Esophagus squamous epithelium (tissue), 4 donors: ENCODE measurements around the genes CNFN, PSG6, PSG2 and CADM4.

GRCh38 chr19:42090679-42091624 lies 15.0 kb downstream of the ZNF574 start:
- PRO-cap: no peak
- RAMPAGE, long total RNA, 4 experiments: no peak in any of the 4 experiments

DNA sequence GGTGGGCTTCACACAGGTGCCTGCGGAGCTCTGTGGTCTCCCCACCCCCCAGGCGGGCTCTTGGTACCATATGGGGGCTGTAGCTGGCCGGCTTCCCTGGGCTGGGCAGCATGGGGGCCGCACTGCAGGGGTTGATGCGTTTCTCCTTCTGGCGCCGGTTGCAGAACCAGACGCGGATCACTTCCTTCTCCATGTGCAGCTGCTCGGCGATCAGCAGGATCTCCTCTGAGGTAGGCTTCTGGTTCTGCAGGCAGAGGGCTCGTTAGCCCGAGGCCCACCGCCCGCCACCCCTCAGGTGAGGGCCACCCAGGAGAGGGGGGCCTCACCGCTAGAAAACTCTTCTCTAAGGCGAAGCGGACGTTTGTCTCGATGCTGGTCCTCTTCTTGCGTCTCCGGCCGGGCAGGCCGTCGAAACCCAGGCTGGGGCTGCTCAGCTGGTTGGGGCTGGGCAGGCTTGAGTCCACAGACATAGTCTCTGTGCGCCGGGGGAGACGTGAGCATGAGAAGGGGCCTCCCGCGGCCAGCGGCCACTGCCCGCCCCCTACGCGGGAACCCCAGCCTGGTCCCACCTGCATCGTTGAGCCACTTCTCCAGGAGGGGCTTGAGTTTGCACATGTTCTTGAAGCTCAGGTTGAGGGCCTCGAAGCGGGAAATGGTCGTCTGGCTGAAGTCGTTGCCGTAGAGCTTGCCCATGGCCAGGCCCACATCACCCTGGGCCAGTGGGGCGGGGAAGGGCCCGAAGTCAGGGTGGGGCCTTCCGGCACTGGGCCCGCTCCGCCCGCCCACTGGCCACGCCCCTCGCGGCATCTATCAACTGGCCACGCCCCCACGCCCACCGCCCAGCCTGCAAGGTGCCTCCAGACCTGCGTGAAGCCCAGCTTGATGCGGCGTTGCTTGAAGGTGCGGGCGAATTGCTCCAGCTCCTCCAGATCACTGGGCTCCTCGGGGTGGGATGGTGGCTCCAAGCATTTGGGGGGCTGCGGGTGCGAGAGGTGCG lies 19.6 kb downstream of the ZNF574 start:
- PRO-cap: no peak
- RAMPAGE, long total RNA, 4 experiments: start-site peak on the minus strand in 1 of 4 experiments, centred at position 525 of the sequence, 5 reads per replicate

GRCh38 chr19:42207655-42208473 lies 9.6 kb downstream of the DEDD2 start:
- PRO-cap: no peak
- RAMPAGE, long total RNA, 4 experiments: no peak in any of the 4 experiments

- PRO-cap: no peak
- RAMPAGE, long total RNA, 4 experiments: no peak in any of the 4 experiments
Observed at GRCh38 chr19:42228987-42230114, 9.2 kb downstream of the ZNF526 start.

- PRO-cap: bidirectional peak, plus-strand start at chr19:42255967, minus-strand start at chr19:42255850; bidirectional peak, plus-strand start at chr19:42256107, minus-strand start at chr19:42256031
- RAMPAGE, long total RNA, 4 experiments: no peak in any of the 4 experiments
Observed at GRCh38 chr19:42255718-42256665, 1.1 kb upstream of the ERF start.

- PRO-cap: no peak
- RAMPAGE, long total RNA, 4 experiments: no peak in any of the 4 experiments
Observed at GRCh38 chr19:42269373-42269994, 432 bp downstream of the CIC start.

GRCh38 chr19:42279761-42280872 lies 11.1 kb downstream of the CIC start:
- PRO-cap: bidirectional peak, plus-strand start at chr19:42280034, minus-strand start at chr19:42279926; bidirectional peak, plus-strand start at chr19:42280605, minus-strand start at chr19:42280421; unidirectional peak, plus-strand start at chr19:42280824
- RAMPAGE, long total RNA, 4 experiments: no peak in any of the 4 experiments

- PRO-cap: bidirectional peak, plus-strand start at chr19:42284239, minus-strand start at chr19:42284253
- RAMPAGE, long total RNA, 4 experiments: no peak in any of the 4 experiments
Observed at GRCh38 chr19:42284140-42285124, 15.4 kb downstream of the CIC start.

GRCh38 chr19:42390091-42390418 lies at the start of gene CNFN:
TSS of gene CNFN (minus strand) at chr19:42390297.
- PRO-cap: unidirectional peak, minus-strand start at chr19:42390296
- RAMPAGE, long total RNA, 4 experiments: start-site peak on the minus strand in 4 of 4 experiments, at chr19:42390269-42390301 at its widest, 16 to 47,203 reads per replicate

DNA sequence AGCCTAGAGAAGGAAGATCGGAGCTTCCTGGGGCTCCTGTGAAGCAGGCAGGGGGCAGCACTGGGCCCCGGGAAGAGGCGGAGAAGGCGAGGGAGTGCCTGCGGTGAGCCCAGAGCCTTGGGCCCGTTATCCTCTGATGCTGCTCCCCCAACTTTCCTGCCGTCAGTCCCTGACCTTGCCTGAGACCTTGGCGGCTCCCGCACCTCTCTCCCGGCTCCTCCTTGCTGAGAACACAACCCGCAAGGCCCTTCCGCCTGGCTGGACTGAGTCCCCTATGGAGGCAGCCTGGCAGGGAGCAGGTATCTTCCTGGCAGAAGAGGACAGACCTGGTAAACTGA lies 2.4 kb downstream of the LIPE start:
- PRO-cap: no peak
- RAMPAGE, long total RNA, 4 experiments: no peak in any of the 4 experiments

DNA sequence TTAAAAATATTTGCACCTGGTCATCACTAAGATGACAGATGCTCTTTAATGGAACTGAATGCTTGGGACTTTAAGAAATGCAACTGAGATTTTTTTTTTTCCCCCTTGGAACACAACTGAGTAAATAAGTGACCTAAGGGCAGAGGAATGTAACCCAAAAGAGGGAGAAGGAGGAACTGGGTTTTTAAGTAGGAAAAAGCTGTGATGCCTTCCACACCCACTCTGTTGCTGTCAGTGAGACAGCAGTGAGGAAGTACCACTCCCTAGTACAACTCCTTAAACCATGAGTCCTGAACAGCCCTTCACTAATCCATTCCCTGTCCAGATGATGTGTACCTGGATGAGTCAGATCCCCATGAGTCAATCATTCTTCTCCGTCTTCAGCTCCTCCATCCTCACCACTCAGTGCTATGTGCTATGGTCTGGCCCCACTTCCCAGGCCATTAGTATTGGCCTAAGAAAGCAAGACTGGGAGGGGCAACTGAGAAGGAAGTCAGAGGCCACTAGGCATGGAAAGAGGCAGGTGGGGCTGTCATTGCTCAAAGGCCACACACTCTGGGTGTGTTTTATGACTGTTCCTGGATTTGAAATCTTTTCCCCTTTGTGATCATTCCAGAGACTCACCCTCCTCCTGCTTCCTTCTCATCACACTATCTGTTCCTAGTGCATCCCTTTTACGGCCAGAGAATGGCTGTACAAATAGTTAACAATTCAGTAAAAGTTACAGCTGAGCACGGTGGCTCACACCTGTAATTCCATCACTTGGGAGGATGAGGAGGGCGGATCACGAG lies 13.0 kb upstream of the CXCL17 start:
- PRO-cap: bidirectional peak, plus-strand start at position 231 of the sequence, minus-strand start at position 247 of the sequence
- RAMPAGE, long total RNA, 4 experiments: no peak in any of the 4 experiments

- PRO-cap: no peak
- RAMPAGE, long total RNA, 4 experiments: no peak in any of the 4 experiments
Observed at GRCh38 chr19:42474689-42475376, 32.1 kb upstream of the CXCL17 start.

- PRO-cap: no peak
- RAMPAGE, long total RNA, 4 experiments: no peak in any of the 4 experiments
Observed at GRCh38 chr19:42507428-42507804, 20.9 kb downstream of the CEACAM1 start.

DNA sequence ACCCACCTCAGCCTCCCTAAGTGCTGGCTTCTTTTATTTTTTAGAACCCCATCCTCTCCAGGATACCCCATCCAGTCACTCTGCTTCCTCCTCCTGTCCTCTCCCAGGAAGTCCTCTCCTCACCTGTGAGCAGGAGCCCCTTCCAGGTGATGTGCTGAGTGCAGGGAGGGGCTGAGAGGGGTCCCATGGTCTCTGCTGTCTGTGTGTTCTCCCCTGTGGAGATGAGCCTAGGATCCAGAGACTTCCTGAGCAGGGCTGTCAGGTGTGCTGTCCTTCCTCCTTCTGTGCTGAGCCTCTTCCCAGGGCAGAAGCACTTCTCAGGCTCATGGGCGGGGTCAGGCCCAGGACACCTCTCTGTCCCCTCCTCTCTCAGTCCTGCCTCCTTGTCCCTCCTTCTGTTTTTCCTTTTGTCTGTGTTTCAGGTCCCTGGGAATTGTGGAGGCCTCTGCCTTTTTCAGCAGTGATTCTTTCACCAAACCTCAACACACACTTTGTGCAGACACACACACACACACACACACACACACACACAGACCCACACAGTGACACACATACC lies at the start of gene PSG6:
Gene PSG6 (minus strand): TSS at position 289 of the 556 bp plus-strand sequence.
- PRO-cap: no peak
- RAMPAGE, long total RNA, 4 experiments: no peak in any of the 4 experiments

GRCh38 chr19:43082651-43082955 lies at the start of gene PSG2:
TSS of gene PSG2 (minus strand) at chr19:43082701.
- PRO-cap: no peak
- RAMPAGE, long total RNA, 4 experiments: no peak in any of the 4 experiments

- PRO-cap: bidirectional peak, plus-strand start at chr19:43463601, minus-strand start at chr19:43463347
- RAMPAGE, long total RNA, 4 experiments: start-site peak on the minus strand in 1 of 4 experiments, at chr19:43463133-43463256 at its widest, 438 reads per replicate
Observed at GRCh38 chr19:43462896-43463420, 2.5 kb downstream of the LYPD3 start.

- PRO-cap: unidirectional peak, plus-strand start at chr19:43529819
- RAMPAGE, long total RNA, 4 experiments: no peak in any of the 4 experiments
Observed at GRCh38 chr19:43529724-43529923, 2.6 kb upstream of the ETHE1 start.

- PRO-cap: bidirectional peak, plus-strand start at chr19:43639934, minus-strand start at chr19:43639821; bidirectional peak, plus-strand start at chr19:43640614, minus-strand start at chr19:43640477
- RAMPAGE, long total RNA, 4 experiments: start-site peak on the minus strand in 1 of 4 experiments, at chr19:43639788-43639811 at its widest, 17 reads per replicate
Observed at GRCh38 chr19:43639321-43640546, at the start of gene CADM4. TSS of gene CADM4 (minus strand) at chr19:43639850.

- PRO-cap: bidirectional peak, plus-strand start at chr19:43739185, minus-strand start at chr19:43739055
- RAMPAGE, long total RNA, 4 experiments: no peak in any of the 4 experiments
Observed at GRCh38 chr19:43738991-43739316, 15.8 kb downstream of the SMG9 start.

GRCh38 chr19:43739347-43739701 lies 15.4 kb downstream of the SMG9 start:
- PRO-cap: bidirectional peak, plus-strand start at chr19:43739639, minus-strand start at chr19:43739559
- RAMPAGE, long total RNA, 4 experiments: no peak in any of the 4 experiments